H9 (cell line): ENCODE results near the gene DAO.

- PRO-cap: no peak
Measured at GRCh38 chr12:108305415-108305988, 33.6 kb downstream of the CMKLR1 start.

DNA sequence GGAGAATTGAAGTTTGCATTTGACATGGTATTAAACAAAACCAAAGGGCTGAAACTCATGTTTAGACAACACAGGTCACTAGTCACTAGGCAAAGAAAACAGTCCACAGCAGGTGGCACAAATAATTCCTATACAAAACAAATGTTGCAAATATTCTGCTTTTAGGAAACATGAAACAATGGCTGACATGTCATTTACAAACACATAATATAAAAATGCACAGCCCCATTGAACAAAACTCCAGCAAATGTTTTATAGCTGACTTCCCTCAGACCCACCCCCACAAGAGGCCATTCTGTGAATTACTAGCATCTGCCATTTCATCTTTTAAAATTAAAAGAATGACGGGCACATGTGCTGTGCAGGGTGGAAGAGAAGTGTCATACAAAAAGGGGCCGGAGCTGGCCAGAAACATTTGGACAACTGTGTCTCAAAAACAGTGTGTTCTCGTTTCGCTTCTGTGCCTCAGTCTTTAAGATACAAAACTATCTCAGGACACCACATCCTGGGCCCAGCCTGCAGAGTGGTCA lies 7.7 kb downstream of the FICD start:
- PRO-cap: no peak

GRCh38 chr12:108568779-108569220 lies 6.4 kb downstream of the ISCU start:
- PRO-cap: no peak

GRCh38 chr12:108628356-108629208 lies 5.1 kb downstream of the SELPLG start:
- PRO-cap: no peak

DNA sequence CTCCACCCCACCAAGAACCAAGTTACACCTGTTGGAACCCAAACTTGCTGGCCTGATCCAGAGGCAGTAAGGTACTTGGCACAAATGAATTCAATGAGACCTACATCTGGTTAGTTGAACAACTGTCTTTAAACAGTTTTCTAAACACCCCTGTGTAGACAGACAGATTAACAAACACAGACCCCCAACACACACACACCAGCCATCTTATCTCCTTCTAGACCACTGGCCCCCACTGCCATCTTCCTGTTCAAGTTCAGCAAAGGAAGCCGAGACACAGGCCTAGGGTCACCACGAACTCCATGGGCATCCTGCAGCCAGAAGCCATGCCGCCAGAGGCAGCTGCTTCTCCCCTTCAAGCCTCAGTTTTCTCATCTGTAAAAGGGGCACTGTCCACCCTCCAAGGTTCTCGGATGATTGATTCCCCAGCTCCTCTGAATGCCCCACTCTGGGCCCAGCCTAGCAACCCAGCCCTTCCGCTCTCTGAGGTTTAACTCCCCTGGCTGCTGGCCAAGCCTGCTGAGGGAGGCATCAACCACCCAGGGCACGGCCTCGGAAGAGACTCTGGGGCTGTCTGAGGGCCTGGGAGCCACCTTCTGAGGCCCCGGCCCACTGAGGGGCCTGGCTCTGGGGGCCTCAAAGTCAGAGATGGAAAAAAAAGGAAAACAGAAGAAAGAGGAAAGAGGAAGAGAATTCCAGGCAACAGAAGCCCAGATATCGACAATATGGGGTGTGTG lies 1.9 kb downstream of the SELPLG start:
- PRO-cap: no peak

GRCh38 chr12:108639041-108640053 lies 5.7 kb upstream of the SELPLG start:
- PRO-cap: no peak

GRCh38 chr12:108678131-108678466 lies 44.4 kb upstream of the SELPLG start:
- PRO-cap: no peak

DNA sequence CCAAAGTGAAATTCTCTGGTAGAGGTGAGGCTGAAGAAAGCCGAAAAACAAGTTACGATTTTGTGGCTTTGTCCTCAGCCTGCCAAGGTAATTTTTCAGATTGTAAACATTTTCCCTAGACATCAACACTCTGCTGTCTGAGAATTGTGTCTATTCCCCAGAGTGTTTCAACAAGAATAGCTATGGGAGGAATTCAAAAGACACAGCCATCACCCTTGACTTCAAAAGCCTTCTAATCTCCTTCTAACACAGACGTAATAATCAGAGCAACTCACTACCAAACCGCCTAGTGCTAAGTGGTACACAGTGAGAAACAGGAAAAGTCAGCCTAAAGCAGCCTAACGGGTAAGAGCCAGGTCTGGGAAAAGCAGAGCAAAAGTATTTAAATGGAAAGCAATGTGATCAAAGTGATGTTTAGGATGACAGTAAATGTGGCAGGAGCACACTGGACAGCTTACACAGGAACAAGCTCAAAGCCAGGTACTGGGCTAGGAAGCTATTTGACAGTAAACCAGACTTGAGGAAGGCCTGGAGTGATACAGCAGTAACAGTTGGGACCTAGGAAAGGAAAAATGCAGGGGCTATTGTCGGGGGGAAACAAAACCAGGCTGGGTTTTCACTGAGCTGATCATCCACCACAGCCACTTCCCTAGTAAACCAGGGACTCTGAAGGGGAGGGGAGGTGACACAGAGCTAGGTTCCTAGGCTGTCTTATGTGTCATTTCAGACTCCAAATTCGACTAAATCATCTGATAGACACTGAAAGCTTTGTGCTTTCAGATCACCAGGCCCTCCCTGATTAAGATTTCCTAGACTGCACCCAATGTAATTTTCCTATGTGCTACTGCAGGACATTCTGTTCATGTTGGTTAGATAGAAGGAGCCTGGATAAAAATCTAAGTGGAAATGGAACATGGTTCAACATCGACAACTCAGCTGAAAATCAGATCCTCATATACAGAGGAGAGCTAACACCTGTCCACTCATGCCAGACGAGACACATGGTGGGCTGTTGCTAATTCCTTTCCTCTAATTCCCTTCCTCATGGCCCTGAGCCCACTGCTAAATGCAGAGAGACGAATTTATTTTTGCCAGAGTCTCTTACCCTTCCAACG lies 29.3 kb downstream of the CORO1C start:
- PRO-cap: no peak

- PRO-cap: no peak
Measured at GRCh38 chr12:108774368-108774929, 43.1 kb upstream of the CORO1C start.

DNA sequence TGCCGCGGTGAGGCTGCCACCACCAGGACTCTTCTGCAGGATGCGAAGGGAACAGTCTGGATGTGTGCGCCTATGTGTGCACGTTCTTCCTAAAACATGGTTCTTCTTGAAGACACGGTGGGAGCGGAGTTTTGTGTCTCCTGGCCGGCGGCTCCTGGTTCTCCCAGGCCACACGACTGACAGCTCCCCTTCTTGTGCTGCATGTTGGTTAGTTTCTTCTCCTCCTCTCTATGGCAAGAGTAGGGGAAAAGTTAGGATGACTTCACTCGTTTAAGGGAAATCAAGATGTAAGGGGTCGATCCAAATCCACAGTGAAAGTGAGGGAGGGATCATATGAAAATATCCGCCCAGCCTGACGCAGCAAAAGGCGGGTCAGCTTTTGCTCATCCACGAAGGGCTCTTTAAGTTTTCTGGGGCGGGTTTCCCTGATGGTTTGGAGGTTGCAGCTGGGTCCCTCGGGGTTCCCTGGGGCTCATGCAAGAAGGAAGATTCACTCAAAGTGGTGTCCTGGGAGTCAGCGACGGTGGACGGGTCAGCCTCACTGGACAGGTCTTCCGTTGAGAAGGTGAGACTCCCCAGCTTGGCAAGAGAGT lies 56.4 kb upstream of the CORO1C start:
- PRO-cap: no peak

- PRO-cap: no peak
Measured at GRCh38 chr12:108807394-108807812, 50.0 kb downstream of the SSH1 start.

DNA sequence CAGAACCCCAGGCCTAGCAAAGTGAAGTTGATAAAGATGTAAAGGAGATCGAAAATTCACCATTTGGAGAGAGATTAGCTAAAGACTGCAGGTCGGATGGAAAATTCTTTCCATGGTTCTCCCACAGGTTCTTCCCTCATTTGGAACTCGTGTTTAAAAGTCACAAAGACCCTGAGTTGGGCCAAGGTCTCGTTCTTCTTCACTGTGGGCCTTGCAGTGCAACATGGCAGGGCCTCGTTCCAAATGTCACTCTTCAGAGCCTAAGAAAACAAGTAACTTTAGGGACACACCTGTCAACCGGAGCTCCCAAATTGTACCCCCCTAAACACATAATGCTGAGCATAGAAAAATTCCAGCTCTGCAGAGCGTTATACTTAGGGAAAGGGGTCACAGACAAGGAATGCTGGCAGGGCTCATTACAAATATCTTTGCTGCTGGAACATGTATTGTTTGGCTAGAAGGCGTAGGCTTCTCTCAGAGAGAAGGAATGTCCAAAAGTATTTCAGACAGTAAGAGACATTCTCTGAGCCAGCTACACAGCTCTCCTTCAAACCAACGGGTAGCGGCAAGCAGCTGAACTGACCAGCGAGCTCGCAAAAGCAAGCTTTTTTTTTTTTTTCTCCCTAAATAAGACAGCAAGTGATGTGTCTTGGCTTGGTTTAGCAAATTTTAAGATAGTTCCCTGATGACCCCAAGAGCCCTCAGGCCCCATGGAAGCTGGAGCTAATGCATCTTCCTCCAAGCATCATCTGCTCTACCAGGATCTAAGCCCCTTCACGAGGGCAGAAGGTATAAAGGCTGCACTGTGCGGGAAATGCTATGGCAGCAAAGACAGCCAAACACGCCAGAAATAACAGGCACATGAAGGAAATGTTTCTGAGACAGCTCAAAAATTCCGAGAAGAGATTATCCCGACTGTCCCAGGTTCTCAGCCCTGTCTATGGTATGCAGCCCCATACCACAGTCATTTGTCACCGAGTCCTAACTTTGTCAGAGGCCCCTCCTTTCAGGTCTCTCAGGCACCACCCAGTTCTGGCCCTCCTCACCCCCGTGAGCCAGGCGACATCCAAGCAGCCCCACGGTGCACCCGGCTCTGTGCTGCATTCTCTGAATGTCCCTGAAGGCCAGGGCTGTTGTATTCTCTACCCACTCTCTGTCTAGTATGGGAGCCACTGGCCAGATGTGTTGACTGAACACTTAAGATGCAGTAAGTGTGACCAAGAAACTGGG lies 24.4 kb downstream of the SSH1 start:
- PRO-cap: no peak

DNA sequence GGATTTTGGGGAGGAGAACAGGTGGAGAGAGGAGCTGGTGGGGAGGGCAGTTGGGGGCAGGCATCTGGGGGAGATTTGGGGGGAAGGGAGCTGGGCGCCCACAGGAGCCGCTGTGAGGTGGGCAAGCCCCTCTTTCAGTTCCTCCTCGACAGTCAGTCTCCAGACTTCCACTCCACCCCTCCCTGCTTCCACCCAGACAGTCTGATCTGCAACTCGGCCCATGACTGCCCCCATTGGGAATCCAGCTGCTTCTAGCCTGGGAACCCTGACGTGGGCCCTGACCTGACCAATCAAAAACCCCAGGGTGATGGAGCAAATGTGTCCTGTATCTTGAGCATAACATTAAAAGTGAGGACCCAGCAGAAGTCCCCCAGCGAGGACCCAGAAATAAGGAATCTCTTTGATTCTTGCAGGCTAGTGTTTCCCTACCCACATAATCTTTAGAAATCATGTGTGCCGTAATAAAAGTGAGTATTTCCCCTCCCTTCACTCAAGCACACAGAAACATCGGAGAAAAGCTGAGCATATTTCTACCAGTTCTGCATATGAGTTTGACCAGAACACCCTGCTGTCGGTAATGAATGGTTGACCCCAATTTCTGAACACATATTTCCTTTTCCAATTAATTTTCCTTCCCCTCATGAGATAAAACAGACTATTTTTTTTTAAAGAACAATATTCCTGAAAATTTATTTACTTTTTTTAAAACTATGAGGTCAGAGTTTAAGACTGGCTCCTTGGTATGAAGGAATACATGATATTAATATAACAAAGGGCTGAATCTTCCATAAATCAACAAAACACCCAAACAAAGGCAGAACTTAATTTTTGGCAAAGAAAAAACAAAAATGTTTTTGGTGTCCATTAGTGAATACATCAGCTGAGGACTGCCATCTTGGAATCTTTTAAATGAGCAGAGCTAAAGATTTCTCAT lies 6.3 kb downstream of the SSH1 start:
- PRO-cap: no peak

DNA sequence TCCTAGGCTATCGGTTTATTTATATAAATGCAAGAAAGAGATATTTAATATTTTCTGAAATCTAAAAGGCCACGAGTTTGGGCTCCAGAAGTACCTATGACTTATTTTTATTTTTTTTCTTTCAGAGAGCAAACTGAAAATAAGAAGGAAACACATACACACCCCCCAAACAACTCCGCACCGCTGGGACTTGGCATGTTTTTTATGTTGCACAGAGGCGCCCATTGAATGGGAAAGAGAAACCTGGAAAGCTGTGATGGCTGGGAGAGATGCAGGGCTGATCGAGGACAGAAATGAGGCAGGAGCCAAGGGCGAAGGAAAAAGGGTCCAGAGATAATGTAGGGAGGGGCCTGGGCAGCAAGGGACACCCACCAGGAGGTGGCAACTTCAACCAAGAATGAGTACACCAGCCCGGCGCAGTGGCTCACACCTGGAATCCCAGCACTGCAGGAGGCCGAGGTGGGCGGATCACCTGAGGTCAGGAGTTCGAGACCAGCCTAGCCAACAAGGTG lies 4.1 kb downstream of the SSH1 start:
- PRO-cap: no peak

DNA sequence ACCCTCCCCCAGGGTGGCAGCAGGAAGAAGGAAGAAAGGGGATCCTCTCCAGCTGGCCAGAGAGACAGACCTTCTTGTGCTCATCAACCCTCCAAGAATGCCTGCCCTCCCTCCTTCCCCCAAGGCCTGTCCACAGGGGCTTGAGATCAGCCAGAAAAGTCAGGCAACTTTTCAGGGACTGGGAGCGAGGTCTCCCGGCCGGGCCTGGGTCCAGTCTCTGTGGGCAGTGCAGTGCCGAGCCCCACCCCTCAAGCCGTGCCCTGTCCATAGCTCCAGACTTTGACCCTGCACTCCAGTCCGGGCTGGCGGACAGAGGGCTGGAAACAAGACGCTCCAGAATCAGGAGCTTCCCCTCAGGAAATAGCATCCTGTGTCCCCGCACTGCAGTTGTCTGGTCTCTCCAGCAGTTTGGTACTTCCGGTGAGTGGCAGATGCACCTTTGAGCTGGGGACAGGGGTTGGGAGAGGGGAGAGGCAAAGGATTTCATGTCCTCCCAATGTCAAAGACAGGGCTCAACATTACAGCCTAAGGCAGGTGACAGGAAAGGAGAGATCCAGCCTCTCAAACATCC lies at the start of gene DAO:
TSS of gene DAO (plus strand) at position 288 of the 571 bp plus-strand sequence.
- PRO-cap: no peak

DNA sequence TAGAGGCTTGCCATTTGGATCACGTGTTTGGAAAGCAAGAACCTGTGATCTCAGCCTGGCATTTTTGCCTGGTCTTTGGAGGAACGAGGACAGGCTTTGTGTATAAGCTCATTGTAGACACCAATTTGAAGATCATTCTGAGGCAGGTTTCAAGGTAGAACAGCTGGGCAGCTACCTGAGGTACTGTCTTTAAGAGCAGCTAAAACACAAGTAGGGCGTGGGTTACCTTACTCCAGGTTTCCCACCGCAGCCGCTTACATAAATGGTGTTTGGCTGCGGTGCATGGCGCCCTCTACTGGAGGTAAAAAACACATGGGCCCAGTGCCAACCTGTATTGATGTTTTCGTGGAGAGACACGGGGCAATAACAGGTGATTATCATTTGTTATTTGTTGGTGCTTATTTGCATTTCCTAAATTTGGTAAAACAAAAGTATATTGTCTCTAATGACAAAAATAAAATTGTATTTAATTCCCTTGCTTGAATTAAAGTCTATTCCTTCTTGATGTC lies 69.8 kb downstream of the SVOP start:
- PRO-cap: no peak

- PRO-cap: no peak
Measured at GRCh38 chr12:109085680-109086379, 7.4 kb downstream of the ALKBH2 start.

DNA sequence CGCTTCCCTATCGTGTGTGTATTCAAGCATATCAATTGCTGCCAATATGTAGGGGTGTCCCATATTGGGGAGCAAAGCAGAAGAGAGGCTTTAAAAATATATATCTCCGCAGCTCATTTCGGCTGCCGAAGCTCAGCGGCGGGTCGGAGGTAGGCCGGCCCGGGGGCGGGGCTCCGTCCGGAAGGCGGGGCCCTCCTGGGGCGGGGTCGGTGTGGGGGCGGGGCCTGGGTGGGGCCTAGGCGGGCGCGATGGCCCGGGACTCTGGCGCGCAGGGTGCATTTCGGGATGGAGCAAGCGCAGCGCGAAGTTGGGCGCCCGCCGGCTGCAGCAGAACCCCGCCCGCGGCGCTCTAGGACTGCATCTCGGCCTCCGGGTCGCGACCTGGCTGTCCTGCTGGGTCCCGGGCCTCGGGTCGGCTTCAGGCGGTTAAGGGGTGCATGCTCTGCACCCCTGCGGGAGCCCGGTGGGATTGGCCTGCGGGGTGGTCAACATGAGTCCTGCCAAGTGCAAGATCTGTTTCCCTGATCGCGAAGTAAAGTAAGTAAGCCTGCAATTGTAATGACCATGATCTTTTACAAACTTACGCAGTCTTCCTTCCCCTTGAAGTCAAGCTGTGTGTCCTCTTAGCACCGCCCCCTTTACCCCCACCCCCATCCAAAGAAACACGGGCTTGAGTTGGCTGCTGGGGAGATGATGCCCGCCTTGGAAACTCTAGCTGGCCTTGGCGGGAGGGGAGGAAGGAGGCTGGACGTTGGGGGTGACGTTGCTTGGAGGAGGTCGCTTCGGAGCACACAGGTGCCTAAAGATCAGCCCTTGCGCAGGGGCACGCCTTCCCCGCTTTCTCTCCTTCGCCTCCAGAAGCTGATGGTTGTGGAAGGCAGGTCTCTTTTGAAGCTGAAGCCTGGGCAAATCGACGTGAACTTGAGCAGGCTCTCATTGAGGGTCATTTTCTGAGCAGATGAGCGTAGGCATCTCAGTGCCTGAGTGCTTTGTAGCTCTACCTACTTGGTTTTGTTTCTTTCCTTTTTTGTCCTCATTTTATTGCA lies 38.3 kb downstream of the ACACB start:
- PRO-cap: bidirectional peak, plus-strand start at position 276 of the sequence, minus-strand start at position 156 of the sequence; bidirectional peak, plus-strand start at position 884 of the sequence, minus-strand start at position 713 of the sequence

DNA sequence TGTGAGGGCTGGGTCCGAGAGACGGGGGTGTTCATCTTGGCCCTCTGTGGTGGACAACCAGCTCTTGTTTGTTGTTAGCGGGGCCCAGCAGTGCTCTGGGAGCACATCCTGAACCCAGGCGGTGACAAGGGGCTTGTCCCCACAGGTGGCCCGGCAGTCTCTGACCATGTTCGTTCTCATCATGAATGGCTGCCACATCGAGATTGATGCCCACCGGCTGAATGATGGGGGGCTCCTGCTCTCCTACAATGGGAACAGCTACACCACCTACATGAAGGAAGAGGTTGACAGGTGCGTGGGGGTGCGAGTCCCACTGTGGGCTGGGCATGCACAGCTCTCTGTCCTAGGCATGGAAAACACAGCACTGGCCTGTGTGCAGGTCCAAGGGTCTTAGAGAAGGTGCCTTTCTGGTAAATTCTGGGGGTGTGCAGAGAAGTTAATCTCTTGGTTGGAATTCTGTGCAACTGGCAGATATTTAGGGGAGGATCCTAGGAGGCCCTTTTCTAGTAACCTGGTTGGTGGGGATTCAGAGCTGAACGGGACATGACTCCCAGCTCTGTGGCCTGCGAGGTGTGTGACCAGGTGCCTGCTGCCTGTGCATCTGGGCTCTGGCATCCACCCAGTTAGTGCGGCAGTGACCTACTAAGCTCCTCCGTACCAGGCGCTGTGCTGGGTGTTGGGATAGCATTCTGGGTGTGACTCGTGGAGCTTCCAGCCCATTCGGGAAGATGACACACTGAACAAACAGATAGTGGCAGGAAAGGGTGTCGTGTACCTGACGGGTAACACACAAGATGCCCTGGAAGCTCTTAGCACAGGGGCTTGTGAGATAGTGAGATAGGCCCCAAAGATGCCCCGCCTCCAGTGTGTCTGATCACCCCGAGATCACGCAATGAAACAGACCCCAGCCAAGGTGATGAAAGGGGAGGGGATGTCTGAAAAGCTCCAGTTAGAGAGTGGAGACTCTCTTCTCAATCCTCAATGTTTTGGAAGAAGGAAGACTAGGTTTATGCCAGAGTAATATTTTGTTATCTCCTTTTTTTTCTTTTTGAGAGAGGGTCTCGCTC lies 80.8 kb downstream of the ACACB start:
- PRO-cap: no peak

GRCh38 chr12:109248022-109248844 lies 60.9 kb downstream of the FOXN4 start:
- PRO-cap: no peak